Hair follicle dermal papilla cell (primary cell): ENCODE measurements around the genes LCE7A and IVL.

DNA sequence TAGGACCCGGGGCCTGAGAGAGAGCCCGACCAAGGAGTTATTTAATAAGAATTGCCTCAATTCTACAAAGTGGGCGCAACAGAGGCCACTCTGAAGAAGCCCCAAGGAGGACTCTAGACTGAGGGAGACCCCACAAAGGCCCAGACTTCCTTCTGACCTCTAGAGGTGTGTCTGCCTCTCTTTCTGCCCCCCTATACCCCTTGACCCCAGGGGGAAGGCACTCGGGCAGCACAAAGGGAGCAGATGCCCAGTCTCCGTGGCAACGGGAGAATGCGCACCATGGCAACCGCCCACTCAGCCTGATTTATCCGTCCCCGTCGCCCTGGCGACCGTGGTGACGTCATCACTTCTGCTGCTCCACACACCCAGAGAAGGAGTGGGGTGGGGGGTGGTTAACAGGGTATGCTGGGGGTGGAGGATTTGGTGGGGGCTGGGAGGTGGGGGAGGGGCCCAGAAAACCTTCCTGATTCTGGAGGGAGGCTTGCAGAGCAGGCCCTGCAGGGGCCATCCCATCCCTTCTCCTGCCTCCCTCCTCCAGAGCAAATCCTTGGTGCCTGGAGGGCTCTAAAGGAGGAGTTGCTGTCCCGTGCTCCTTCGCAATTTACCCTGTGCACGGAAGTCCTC, 6.4 kb downstream of the CELF3 start:
- CAGE, long polyA plus RNA, result no peak

GRCh38 chr1:151790079-151790278, 321 bp downstream of the TDRKH start:
- CAGE, long polyA plus RNA, result no peak

DNA sequence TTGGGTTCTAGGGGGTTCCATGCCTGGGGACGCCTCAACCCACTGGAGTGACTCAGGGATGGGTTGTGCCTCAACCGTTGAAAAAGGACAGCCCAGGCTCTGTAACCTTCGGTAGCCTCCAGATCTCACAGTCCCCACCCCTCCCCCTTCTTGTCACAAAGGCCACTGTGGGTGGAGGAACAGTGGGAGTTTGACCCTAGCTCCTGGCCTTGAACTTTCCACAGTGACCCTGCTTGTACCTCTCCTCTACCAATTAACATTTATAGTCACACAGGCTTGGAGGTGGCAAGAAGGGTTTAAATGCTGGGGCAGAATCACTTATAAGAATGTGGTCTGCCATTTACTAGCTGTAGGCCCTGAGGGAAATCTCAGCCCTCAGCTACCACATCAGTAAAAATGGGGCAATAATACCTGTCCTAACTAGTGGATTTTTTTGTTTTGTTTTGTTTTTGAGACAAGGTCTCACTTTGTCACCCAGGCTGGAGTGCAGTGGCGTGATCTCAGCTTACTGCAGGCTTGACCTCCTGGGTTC, 2.8 kb upstream of the RORC start:
- CAGE, long polyA plus RNA, result no peak

GRCh38 chr1:152112065-152113069, 2.9 kb downstream of the TCHH start:
- CAGE, long polyA plus RNA, result no peak

DNA sequence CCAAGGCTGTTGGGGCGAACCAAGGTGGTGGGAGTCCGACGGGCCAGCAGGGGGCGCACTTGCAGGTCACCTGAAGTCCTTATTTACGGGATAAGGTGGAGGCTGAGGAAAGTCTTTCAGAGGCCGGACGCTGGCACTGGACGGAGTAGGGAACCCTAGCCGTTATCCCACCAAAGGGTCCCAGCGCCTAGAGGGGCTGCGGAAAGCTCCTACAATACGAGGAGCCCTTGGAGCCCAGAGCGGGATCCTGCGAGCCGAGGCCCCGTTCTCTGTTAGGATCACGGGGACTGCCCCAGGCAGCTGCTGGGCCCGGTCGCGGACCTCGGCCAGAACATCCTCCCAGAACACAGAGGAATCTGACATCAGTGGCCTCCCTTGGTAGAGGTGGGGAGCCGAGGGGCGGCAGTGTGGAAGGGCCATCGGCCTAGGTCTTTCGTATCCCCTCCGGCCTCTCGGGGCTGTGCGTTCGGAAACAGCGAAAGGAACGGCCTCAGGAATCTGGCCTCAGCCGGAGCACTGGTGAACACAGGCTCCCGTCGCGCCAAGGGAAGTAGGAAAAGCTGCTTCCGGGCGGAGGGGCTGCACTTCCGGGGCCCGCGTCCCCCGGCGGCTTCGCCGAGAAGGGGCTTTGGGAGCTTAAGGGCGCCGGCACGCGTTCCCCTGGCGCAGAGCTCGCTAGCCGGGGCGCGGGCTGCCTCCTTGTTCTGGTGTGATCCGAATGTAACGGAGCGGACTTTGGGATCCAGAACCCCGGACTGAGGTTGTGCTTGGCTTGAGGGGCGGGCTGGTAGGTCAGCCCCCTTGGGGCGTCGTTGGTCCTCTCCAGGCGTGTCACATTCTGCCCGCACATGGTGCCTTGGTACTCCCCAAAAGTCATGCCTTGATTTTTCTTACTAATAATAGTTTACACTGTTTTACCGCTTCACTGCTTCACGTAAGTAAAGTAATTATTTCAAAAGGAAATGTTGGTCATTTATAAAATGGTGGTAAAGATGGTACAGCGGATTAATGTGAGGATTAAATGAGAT, 30.0 kb upstream of the RPTN start:
- CAGE, long polyA plus RNA, result no peak

DNA sequence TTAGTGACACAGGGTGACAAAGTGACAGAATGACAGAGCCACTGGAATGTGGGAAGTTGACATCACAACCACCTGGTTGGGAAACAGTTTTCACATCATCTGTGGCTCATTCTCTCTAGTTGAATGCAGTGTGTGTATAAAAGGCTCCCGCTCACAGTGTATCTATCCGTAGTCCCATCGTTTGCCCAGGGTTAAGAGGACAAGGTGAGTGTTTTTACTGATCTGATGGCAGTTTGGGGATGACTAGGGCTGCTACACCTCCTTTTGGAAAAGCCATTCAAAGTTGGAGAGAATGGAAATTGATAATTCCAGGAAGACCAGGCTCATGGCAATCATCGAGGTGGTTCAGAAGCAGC, at the start of gene LCE7A:
TSS of gene LCE7A (plus strand) at position 169 of the 356 bp plus-strand sequence.
- CAGE, long polyA plus RNA, result no peak

- CAGE, long polyA plus RNA, result no peak
Observed at GRCh38 chr1:152908064-152908726, at the start of gene IVL. TSS of gene IVL (plus strand) at chr1:152908546.

GRCh38 chr1:153533155-153533619, 2.6 kb downstream of the S100A6 start:
- CAGE, long polyA plus RNA, result no peak

- CAGE, long polyA plus RNA, result no peak
Observed at GRCh38 chr1:153536712-153537165, 948 bp upstream of the S100A6 start.

DNA sequence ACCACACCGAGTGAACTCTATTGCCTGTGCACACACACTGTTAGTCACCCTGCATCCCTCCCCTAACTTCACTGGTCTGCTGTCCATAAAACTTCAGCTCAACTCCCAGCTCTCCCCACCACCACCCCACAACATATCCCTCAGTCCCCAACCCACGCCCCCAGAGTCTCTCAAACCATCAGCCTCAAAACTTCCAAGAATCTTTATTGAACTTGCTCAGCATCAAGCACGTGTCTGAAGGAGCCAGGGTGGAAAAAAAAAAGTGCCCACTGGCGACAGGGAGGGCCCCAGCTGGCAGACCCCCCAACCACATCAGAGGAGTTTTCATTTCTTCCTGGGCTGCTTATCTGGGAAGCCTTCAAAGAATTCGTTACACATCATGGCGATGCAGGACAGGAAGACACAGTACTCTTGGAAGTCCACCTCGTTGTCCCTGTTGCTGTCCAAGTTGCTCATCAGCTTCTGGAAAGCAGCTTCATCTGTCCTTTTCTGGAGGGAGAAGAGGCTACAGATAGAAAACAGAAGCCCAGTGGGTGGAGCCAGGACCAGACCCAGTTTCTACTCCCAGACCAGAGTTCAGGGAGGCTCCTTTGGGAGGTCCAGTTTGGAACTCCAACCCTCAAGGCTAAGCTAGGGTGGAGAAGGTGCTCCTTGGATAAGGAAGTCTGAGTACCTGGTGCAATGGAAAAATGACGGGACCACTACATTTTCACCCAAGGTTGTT, 2.0 kb downstream of the S100A4 start:
- CAGE, long polyA plus RNA, result no peak

DNA sequence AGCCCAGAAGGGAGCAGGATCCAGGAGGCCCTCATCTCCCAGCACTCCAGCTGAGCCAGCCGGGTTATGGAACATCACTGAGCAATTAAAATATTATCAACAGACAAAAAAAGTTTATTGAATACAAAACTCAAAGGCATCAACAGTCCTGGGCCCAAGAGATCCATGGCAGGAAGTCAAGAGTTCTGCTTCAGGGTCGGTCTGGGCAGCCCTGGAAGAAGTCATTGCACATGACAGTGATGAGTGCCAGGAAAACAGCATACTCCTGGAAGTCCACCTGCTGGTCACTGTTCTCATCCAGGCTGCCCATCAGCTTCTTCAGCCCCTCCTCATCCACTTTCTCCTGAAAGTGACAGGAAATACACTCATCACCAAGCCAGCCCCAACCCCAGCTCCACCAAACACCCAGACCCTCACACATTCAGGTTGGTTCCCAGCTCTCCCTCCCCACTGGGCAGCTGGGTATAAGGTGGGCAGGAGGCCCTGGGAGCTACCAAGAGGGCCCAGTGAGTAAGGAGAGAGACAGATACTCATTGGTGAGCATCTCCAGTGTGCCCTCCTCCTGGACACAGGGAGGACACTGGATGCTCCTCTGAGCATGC, 4.3 kb downstream of the S100A2 start:
- CAGE, long polyA plus RNA, result no peak

- CAGE, long polyA plus RNA, result no peak
Observed at GRCh38 chr1:153606436-153606651, 6.6 kb downstream of the S100A16 start.

- CAGE, long polyA plus RNA, result no peak
Observed at GRCh38 chr1:153617068-153617497, 958 bp upstream of the S100A14 start.

DNA sequence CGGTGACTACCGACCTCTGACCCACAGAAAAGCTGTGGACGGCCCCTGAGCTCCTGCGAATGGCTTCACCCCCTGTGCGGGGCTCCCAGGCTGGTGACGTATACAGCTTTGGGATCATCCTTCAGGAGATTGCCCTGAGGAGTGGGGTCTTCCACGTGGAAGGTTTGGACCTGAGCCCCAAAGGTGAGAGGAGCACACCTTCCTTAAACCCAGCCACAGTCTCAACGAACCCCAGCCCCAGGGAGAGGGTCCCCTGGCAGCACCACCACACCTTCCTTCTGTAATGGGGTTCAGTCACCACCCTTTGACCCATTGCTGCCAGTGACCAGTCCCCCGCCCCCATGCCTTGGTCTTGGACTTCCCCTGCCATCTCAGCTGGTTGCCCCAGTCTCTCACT, 9.1 kb downstream of the NPR1 start:
- CAGE, long polyA plus RNA, result no peak

GRCh38 chr1:153771596-153772286, 3.5 kb upstream of the SLC27A3 start:
- CAGE, long polyA plus RNA, result no peak

DNA sequence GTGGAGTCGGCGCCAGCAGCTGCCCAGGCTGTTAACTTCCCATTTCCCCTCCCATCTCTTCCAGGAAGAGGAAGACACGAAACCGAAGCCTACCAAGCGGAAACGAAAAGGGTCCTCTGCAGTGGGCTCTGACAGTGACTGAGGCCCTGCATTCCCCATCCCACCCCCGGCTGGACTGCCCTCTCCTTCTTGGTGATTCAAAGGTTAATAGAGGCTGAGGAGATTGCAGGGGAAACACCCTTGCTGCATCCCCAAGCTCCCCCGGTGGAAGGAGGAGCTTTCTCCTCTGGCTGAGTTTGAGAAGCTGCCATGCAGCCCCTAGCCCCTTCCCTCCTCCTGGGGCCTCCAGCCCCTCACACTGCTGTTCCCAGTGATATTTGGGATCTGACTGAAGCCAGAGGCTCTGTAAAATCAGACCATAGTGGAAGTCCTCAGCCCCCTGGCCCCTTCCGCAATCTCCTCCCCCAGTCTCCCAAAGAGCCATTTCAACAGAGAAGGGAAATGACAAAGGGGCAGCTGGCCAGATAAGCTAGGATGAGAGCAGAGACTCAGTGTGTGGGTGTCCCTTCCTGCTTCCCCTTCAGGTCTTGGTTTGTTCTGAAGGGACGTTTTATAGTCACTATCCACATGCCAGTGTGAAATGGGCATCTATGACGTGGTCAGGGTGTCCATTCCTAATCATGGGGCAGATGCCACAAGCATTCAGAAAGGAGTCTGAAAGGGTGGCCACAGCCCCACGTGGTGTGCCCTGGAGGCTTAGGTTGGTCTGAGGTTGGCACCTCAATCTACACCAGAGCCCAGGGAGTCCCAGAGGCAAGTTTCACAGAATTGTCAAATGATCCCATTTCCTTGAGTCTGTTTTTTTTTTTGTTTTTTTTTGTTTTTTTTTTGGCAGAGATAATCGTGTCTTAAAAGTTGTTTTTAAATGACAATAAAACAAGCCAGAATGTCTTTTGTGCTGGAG, 1.8 kb upstream of the SLC27A3 start:
- CAGE, long polyA plus RNA, result no peak

DNA sequence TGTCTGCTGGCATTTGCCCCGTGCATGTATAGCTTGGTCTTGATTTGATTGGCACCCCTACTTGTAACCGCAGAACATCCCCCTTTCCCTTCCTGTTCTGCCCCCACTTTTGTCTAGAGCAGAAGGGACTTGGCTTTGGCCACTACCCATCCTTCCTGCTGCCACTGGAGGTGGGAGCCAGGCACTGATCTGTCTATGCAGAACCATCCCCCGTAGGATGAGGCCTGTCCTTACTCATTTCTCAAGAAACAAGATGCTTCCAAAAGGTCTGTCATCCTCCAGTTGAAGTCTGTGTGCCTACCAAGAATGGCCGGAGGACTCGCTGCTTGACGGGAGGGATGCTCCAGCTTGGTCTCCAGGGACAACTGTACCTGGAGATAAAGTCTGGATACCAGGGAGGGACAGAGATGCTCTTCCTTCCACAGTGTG, 1.1 kb upstream of the SLC27A3 start:
- CAGE, long polyA plus RNA, result no peak

DNA sequence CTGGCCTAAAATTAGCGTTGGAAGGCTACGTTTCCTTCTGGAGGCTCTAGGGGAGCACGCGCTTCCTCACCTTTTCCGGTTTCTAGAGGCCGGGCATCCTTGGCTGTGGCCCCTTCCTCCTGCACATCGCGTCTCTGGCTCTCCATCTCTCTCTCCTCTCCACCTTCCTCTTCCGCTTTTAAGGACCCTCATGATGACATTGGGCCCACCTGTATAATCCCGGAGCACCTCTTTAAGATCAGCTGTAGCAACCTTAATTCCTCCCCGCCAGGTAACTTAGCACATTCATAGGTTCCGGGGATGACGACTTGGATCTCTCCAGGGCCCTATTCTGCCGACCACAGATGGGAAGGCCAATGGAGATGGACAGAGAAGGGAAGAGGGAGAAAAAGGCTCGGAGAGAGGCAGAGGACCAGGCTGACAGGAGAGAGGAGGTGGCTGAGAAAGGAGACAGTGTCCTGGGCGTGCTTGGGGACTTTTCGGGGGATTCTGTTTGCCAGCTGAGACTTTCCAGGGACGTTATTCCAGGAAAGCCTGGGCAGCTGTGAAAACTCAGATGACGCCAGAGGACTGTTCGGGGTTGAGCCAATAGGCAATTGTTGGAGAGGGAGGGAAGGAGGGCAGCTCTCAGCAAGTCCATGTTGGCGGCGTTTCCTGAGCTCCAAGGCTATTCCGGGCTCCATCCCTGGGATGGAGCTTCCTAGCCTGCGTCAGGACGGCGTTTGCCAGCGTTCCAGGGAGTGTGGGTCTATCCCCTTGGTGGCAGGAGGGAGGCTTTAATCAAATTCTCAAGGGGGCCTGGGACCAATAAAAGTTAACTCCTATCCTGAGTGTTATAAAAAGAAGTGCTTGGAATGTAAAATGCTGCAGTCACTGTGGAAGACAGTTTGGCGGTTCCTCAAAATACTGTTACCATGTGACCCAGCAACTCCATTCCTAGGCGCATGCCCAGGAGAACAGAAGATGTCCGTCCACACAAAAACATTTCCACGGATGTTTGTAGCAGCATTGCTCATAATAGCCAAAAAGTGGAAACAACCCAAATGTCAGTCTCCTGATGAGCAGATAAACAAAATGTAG, 15.0 kb downstream of the SLC27A3 start:
- CAGE, long polyA plus RNA, result no peak

DNA sequence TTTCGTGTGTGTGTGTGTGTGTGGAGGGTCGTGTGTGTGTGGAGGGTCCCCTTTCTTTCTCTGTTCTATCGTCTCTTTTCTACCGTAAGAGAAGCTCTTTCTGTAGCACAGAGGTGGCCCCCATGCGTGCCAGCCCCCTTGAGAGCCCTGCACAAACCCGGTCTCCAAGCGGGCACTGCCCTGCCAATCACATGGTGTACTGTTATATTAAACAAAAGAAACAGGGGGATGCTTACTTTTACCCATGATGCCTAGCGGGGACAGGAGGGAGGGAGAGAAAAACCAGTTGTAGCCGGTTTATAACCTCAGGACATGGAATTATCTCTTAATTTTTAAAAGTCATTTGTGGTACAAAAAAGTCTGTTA, 41.0 kb downstream of the GATAD2B start:
- CAGE, long polyA plus RNA, result no peak

GRCh38 chr1:153902463-153902888, 20.3 kb downstream of the GATAD2B start:
- CAGE, long polyA plus RNA, result no peak